Uterus (tissue), 7 donors: ENCODE measurements around the gene CRMP1.

DNA sequence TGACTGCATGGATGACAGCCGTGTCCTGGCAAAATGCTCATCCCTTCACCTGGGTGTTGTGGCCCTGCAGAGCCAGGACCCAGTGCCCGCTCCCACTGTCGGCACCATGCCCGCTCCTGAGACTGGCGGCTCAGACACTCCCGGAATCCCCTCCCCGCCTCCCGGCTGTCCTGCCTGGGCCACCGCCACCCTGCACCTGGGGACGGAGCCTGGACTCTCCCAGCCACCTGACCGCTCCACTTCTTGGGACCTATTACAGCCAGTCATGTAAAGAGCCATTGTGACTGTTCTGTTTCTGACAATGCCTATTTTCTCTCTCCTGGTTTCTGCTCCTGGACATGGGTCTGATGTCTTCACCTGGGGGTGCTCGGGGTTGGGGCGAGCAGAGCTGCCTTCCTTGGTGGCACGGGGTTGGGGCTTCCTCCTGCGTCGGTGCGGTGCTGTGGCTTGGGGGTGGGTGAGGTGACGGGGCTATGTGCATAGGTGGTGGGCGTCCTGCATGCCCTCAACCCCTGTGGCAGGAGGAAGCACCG, 31.0 kb downstream of the LRPAP1 start:
- PRO-cap, 4 experiments: no peak in any of the 4 experiments
- RAMPAGE, long total RNA, 2 experiments: no peak in any of the 2 experiments
- RRBS: no CpG with 5 or more reads among the region's 20 CpGs

DNA sequence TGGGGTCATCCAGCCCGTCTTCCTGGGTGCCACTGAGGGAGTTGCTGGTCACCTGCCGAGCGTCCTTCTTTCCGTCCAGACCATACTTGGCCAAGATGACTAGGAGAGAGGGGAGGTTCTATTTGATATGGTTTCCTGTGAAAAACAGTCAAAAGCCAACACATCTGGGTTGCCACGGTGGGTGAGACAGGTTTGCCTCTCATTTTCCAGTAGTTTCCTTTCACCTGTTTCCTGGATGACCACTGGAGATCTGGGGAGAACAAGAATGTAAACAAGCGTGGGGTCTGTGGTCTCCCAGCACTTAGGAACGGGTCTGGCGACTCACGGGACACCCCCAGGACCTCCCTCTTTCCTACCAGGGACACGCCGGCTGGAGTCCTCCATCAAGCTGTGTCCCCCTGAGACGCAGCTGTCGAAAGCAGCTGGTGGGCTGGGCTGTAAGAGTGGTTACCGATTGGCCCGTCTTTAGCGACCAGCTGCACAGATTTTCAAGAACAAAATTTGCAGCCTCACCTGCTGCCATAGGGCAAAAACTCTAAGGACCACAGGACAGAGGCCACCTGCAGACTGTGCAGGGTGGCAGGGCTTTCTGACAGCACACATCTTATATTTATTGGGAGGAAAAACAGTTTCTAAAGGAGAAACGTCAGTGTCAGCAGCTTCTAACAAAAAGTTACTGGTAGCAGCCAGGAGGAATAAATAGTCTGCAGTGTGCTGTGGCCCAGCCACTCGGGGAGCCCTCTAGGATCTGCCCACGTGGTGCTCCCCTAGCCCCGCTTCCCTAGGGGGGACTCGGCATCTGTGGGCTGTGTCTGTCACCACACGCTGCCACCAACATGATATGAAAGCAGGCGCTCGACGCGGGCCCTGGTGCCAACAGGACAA, 11.9 kb downstream of the LRPAP1 start:
- PRO-cap, 4 experiments: no peak in any of the 4 experiments
- RAMPAGE, long total RNA, 2 experiments: no peak in any of the 2 experiments
- RRBS: no CpG with 5 or more reads among the region's 26 CpGs

DNA sequence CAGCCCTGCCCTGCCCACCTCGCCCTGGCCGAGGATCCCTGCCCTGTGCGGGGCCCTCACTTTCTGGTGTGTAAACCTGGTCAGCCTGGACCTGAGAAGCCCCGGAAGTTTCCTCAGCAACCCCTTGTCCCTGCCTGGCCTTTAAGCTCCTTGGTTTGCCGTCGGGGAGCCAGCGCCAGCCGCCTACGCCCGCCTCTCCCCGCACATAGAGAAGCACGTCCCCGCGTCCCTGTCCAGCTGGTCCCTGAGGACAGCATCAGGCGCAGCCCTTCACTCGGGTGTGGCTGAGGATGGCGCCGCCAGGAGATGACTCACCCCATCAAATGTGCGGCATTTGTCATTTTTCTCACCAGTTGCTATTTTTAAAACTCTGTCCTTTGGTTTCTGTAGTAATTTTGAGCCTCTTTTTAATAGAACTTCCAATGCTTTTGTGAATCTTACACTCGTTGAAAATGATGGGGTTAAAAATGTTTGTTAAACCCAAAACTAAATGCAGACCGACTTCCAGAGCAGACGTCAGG, 113.1 kb upstream of the LRPAP1 start:
- PRO-cap, 4 experiments: peak in 1 of 4 experiments; most common plus-strand start position 359 of the sequence (in 1); most common minus-strand start position 246 of the sequence (in 1)
- RAMPAGE, long total RNA, 2 experiments: no peak in any of the 2 experiments
- RRBS: no CpG with 5 or more reads among the region's 22 CpGs

DNA sequence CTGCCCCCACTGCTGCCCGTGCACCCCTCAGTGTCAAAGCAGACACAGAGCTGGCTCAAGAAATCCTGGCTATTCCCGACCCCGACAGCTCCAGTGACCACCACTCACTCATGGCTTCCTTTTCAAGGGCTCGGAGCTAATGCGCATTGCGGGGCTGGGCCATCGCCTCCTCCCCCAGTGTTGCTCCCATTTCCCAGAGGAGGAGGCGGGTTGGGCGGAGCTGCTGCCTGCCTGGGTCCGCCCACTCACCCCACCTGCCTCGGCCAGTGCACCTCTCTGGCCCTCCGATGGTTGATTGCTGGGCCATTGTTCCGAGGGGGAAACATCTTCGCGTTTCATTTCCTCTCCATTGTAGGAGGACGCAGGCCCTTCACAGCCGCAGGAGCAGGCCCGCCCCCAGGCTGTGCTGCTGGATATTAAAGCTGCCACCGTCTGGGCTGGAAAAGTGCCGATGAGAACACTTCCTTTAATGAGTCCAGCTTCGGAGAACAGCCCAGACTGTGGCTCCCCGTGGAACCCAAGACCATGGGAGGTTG, 96.4 kb downstream of the ADRA2C start:
- PRO-cap, 4 experiments: no peak in any of the 4 experiments
- RAMPAGE, long total RNA, 2 experiments: no peak in any of the 2 experiments
- RRBS: no CpG with 5 or more reads among the region's 22 CpGs

DNA sequence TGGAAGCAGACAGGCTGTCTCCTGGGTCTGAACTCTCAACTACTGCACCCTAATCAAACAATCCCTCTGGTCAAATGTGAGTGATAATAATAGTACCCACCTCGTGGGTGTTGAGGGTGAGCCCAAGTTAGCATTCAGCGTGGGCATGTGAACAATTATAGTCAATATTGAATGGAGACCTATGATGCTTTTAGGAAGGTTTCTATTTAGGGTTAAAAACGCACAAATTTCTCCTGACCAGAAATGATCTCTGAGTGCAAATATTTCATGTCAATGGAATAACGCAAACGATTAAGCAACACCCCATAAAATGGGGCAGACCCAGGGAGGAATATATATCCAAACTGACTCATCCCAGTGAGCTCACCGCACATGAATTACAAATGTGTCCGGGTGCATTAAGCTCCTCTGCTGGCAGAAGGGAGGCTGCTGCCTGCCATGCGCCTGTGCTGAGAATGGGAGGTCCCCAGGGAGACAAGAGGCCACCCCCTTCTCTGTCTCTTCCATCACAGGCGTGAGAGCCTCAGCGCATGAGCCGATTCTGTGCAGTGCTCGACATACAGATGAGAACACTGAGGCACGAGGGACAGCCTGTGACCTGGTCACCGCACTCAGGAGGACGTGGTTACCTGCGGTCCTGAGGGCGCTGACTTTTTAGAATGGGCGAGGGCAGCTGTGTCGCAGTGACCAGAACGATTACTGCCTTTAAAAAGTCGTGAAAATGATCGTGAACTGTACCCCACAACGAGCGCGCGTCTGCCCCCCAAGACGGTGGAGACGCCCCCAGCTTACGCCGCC, 188.3 kb downstream of the ADRA2C start:
- PRO-cap, 4 experiments: peak in 4 of 4 experiments; most common plus-strand start position 506 of the sequence (in 4)
- RAMPAGE, long total RNA, 2 experiments: no peak in any of the 2 experiments
- RRBS: no CpG with 5 or more reads among the region's 30 CpGs

- PRO-cap, 4 experiments: no peak in any of the 4 experiments
- RAMPAGE, long total RNA, 2 experiments: no peak in any of the 2 experiments
- RRBS: no CpG with 5 or more reads among the region's 6 CpGs
Observed at GRCh38 chr4:4267676-4268336, 19.8 kb upstream of the TMEM128 start.

- PRO-cap, 4 experiments: no peak in any of the 4 experiments
- RAMPAGE, long total RNA, 2 experiments: no peak in any of the 2 experiments
- RRBS: no CpG with 5 or more reads among the region's 10 CpGs
Observed at GRCh38 chr4:4648718-4649602, 107.1 kb upstream of the STX18 start.

DNA sequence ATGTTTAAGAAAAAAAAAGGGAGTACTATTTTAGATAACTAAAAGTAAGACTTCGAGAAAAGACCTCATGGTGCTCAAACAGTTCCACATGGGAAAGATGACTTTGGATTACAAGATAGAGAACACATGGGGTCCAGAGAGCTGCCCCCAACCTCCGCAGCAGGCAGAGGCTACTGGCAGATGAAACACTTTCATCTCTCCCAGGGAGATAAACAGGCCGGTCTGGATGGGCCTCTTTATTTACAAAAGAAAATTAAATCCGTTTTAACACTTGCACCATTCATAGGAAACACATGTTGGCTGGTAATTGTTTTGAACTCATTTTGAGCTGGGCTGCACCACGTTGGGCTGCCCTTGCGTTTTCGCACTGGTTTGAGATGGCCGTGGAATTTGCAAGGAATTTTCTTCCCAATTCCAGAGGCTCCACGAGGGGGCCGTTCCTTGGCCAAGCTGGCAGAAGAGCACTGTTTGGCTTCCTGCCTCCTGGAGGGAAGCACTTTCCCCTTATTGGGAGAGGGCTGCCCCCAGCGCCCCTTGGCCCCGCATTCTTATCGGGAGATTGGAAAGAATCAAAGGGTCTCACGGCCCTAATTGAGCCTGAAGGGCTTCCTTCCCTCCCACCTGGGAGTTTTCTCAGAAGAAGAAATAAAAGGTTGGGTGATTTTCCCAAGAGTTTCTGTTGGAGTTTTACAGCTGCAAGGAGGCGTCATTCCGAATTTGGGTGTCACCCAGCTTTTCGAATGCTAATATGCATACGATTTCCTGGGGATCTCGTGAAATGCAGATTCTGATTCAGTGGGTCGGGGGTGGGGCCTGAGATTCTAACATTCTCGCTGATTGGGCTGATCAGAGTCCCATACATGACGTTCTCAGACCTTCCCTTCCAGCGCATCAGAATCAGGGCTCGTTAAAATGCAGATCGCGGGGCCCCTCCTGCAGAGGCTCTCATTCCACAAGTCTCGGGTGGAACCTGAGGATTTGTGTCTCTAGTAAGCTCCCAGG, 125.5 kb upstream of the STX18 start:
- PRO-cap, 4 experiments: no peak in any of the 4 experiments
- RAMPAGE, long total RNA, 2 experiments: no peak in any of the 2 experiments
- RRBS: no CpG with 5 or more reads among the region's 27 CpGs

GRCh38 chr4:5032951-5033921, 14.0 kb upstream of the CYTL1 start:
- PRO-cap, 4 experiments: no peak in any of the 4 experiments
- RAMPAGE, long total RNA, 2 experiments: no peak in any of the 2 experiments
- RRBS: no CpG with 5 or more reads among the region's 18 CpGs

- PRO-cap, 4 experiments: no peak in any of the 4 experiments
- RAMPAGE, long total RNA, 2 experiments: no peak in any of the 2 experiments
- RRBS: no CpG with 5 or more reads among the region's 2 CpGs
Observed at GRCh38 chr4:5385634-5385934, 322.8 kb downstream of the EVC2 start.

DNA sequence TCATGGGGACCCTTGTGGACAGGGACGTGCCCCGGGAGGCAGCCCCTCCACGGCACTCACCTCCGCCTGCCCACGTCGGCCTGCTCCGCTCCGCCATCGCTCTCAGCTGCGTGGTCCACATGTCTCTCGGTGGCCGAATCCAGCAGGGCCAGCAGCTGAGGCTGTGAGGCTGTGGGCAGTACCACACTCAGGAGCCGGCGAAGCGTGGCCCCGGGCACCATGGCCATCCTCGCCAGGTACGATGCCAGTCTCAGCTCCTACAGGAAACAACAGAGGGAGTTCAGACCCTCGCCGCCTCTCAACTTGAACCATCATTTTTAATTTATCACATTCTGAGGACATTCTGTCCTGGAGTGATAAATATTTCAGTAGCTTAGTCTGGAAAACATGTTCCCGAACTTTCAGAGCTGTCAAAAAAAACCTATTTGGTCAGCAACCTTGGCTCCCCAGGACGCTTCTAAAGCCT, 139.9 kb downstream of the EVC2 start:
- PRO-cap, 4 experiments: no peak in any of the 4 experiments
- RAMPAGE, long total RNA, 2 experiments: start-site peak on the minus strand in 1 of 2 experiments, centred at position 218 of the sequence, 10 reads per replicate
- RRBS: no CpG with 5 or more reads among the region's 22 CpGs

DNA sequence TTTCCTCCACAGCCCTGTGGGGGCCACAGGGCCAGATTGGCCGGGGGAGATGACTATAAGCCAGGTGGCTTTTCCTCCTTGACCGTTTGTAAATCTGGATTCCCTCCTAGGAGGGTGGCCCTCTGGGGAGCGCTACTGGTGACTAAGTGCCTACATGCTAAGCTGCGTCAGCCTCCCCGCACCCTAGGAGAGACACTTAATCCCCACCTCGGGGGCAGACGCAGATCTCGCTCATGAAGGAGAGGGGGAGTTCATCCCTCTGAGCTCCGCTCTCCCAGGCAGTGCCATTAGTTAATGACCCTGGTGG, 41.4 kb downstream of the EVC start:
- PRO-cap, 4 experiments: no peak in any of the 4 experiments
- RAMPAGE, long total RNA, 2 experiments: no peak in any of the 2 experiments
- RRBS: no CpG with 5 or more reads among the region's 9 CpGs

DNA sequence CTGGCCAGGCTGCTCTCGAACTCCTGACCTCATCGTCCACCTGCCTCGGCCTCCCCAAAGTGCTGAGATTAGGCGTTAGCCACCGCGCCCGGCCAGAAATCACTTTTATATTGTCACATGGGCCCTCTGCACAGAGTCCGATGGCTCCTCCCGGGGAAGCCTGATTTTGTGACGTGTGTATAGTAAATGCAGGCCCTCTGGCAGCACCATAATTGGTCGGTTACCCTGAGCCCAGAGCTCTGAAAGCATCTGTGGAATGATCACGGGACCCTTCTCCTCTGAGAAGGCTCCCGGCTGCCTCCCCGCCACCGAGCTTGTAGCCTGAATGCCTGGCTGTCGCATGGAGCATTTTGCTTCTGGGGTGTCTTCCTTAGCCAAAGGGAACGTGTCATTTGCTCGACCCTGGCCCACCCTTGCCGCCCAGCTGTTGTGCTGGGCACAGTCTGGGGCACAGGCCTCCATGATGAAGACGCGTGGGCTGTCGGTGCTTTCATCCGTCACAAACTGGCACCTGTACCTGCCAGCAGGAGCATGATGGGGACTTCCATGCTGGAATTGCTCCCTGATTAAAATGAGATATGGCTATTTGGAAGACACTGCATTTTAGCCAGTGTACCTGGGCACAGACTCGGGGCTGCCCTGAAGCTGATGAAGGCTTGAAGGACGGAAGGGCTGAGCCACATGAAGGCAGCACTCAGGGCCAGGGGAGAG, 79.3 kb downstream of the CRMP1 start:
- PRO-cap, 4 experiments: peak in 1 of 4 experiments; most common plus-strand start position 268 of the sequence (in 1)
- RAMPAGE, long total RNA, 2 experiments: start-site peak on the plus strand in 1 of 2 experiments, centred at position 363 of the sequence, 17 reads per replicate
- RRBS: 90% methylated on average over 2 of the region's 25 CpGs

- PRO-cap, 4 experiments: peak in 2 of 4 experiments; most common plus-strand start chr4:5890317 (in 1); most common minus-strand start chr4:5890220 (in 1)
- RAMPAGE, long total RNA, 2 experiments: no peak in any of the 2 experiments
- RRBS: 3% methylated on average over 26 of the region's 61 CpGs
Observed at GRCh38 chr4:5889974-5891025, 2.6 kb downstream of the CRMP1 start.

GRCh38 chr4:5892552-5893548, at the start of gene CRMP1:
Gene CRMP1 (minus strand): TSS chr4:5893086.
- PRO-cap, 4 experiments: peak in 2 of 4 experiments; most common plus-strand start chr4:5893305 (in 1); most common minus-strand start chr4:5893084 (in 1)
- RAMPAGE, long total RNA, 2 experiments: no peak in any of the 2 experiments
- RRBS: 3% methylated on average over 67 of the region's 145 CpGs

DNA sequence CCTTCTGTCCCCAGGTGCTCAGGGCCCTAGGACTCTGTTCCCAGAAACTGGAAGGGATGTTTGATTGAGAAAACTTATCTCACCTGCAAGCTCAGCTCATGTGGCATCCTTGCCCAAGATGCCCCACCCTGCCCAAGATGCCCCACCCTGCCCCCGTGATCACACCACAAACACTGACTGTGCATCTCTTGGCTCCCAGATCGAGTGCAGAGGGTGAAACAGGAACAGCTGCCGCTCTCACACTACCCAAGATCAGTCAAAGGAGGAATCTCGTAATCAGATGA, 27.8 kb downstream of the JAKMIP1 start:
- PRO-cap, 4 experiments: no peak in any of the 4 experiments
- RAMPAGE, long total RNA, 2 experiments: no peak in any of the 2 experiments
- RRBS: no CpG with 5 or more reads among the region's 4 CpGs

DNA sequence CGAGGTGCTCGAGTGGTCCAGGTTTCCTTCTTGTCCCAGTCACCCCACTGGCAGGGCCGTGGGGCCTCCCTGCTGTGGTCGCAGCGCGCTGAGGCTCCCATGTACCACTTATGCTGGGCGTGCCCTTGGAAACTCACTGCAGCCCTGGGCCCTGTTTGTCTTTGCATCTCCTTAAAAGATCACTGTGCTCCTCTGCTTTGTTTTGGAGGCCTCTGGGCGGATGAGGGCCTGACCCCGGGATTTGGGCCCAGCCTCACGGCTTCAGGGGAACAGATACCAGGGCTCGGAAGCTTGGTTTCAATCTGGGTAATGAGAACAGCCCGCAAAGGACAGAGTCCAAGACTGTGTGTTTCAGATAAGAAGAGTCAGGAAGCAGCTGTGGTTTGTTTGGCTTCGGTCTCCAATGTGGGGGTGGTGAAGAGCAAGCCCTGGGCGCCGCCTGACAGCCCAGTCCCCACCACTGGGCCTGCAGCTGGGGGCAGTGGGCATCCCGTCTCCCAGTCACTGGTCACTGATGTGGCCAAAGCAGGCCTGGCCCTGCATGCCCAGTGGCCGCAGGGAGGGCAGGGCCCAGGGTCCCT, 9.0 kb downstream of the WFS1 start:
- PRO-cap, 4 experiments: no peak in any of the 4 experiments
- RAMPAGE, long total RNA, 2 experiments: no peak in any of the 2 experiments
- RRBS: no CpG with 5 or more reads among the region's 17 CpGs

GRCh38 chr4:6614895-6615200, 25.6 kb upstream of the MRFAP1 start:
- PRO-cap, 4 experiments: no peak in any of the 4 experiments
- RAMPAGE, long total RNA, 2 experiments: no peak in any of the 2 experiments
- RRBS: no CpG with 5 or more reads among the region's 7 CpGs

DNA sequence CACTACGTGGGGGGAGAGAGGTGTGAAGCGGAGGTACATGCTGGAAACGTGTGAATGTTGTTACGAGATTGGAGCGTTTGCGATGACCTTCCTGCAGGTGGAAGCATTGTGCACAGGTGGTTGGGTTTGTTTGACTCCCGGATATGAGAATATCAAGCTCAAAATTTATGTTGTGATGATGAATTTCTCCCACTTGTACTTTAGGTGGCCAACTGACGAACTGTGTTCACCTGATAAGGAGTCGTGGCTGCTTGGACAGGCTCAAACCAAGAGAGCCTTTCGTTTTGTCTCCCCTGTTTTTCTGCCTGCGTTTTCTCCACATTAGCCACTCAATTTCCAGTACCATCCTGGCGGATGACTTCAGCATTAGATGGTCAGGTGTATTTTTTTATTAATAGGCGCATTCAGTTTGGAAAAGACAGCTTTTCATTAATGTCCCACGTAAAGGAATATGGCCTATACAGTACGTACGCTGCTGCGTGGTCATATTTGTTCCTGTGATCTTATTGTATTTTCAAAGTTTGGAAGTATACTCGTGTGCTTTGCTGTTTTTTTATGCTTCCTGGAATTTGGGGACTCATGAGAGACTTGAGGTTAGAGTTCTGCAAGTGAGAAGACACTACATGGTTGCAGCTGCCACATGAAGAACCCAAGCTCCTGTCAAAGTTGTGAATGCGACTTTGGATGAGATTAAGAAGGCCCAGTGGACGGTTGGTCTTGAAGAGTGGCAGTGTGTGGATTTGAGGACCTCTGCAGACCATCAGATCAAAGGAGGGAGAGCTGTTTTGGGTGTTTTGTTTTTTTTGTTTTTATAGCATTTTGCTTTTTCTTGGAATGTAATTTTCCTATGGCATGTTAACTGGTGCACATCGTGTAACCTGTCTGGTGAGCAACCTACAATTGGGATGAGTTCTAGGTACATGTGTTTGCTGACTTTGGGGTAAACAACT, 1.2 kb downstream of the ENSG00000170846 start:
- PRO-cap, 4 experiments: peak in 1 of 4 experiments; most common plus-strand start position 196 of the sequence (in 1); most common minus-strand start position 79 of the sequence (in 1)
- RAMPAGE, long total RNA, 2 experiments: start-site peak on the plus strand in 1 of 2 experiments, centred at position 520 of the sequence, 33 reads per replicate
- RRBS: no CpG with 5 or more reads among the region's 21 CpGs

DNA sequence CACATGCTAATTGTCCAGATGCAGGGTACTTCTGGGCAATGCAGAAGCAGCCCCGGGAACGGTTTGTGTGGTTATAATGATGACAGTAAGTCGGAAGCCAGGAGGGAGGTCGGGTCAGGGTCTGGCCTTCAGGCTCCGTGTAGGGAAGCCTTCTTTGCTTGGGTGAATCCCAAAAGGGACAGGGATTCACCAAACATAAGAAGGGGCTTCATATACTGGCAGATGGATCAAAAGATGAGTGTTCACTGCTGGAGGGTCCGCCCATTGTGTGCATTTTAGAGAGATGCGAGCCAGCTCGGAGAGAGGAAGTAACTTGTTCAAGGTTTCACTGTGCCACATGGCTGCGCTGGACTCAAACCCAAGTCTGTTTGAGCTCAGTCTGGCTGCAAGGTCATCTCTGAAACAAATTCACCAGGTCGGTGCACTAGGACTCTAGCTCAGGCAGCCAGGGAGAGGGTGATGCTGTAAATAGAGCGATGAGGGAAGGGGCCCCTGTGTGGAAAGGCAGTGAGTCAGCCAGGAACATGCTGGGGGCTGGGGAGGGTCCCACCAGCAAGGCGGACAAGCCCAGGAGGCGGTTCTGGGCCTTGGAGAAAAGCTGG, 4.7 kb upstream of the KIAA0232 start:
- PRO-cap, 4 experiments: no peak in any of the 4 experiments
- RAMPAGE, long total RNA, 2 experiments: no peak in any of the 2 experiments
- RRBS: 54% methylated on average over 1 of the region's 13 CpGs